NCI-H460 (cell line): ENCODE measurements around the gene FANK1.

DNA sequence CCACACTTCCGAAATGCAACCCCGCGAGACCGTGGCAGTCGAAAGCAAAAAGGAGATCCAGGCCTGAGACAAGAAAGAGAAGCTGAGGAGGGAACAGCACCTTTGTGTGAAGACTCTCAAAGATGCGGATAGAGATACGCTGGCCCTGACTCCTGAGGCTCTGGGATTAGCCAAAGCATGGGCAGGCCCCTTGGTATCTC, 43.4 kb downstream of the FAM53B start:
RAMPAGE:
- cytosol, long total RNA, result no peak
- long total RNA, result no peak
- nucleus, long total RNA, result no peak

DNA sequence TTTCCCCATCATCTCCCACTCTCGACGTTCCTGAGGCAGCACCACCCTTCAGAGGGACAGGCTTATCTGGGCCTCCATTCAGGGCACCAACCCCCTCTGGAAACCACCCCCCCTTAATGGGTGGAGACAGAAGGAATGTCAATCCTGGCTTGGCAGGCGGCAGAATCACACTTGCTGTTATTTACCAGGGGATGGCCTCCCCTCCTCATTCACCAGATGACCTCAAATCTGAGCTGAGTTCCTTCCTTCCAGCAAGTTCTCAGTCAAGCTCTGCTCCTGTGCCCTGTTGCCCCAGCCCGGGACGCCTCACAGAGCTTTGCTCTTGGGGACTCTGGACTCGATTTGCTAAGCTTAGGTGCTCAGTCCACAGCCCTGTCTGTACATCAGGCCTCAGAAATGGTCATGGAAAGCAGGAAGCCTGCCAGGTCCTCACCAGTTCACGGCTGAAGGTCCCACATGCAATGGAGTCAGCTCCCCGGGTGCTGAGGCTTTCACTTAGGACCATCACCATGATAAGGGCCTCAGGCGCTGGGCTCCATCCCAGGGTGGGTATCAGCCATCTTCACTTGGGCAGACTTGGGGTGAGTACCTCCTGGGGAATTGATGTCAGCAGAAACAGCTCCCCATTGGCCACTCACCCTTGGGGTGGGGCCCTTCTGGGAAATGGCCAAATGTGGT, 37.8 kb downstream of the FAM53B start:
RAMPAGE:
- cytosol, long total RNA, result no peak
- long total RNA, result no peak
- nucleus, long total RNA, result no peak

DNA sequence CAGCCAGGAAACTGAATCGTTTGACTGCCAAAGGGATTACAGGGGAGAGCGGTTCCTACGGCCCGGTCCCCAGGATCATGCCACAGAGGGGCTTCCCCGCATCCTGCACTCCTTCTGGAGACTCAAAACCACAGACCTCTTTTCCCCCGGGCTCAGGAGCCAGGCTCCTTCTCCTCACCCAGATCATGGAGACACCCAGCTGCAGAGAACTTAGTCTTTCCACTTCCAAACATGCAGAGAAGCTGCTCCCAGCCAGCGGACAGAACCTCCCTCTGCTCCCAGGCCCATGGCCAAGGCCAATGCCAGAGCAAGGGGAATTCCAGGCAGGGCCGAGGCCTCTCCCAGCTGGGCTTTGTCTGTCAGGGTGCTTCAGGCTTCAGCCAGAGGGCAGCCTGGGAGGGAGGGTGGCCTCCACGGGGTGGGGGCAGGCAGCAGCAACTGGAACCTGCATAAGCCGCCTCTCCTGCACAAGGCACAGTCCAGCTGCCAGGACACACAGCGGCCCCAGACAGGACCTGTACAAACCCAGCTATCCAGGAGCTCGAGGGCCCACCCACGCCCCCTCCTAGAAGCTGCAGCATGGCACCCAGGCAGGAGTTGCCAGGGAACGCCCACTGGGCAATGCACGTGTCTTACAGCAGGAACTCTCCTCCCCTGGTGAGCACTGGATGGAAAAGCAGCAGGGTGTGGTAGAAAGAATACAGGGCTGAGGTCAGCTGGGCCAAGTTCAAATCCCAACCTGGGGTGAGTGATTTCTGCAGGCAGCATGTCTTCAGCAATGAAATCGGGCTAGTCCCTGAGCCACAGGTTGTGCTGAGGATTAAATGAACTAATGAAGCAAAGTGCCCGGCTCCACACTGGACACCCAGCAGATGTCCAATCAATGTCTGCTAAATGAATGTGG, 7.7 kb downstream of the FAM53B start:
RAMPAGE:
- cytosol, long total RNA, result no peak
- long total RNA, result no peak
- nucleus, long total RNA, result no peak

DNA sequence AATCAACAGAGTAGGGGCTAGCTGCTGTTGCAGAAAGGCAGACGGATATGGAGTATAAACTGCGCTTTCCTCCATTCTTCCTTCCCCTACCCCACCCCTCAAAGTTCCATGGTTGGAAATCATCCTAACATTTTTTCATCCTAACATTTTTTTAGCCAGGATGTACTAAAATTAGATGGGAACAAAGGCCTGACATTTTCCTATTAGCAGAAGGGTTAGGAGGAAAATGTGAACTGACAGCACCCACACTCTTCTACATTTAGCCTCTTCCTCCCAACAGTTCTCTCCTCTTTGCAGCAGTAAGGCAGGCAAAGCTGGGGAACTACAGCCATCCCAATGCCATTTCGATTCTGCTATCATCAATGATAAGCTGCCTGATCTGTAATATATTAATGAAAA, 11.4 kb upstream of the FAM53B start:
RAMPAGE:
- cytosol, long total RNA, result no peak
- long total RNA, result no peak
- nucleus, long total RNA, result no peak

DNA sequence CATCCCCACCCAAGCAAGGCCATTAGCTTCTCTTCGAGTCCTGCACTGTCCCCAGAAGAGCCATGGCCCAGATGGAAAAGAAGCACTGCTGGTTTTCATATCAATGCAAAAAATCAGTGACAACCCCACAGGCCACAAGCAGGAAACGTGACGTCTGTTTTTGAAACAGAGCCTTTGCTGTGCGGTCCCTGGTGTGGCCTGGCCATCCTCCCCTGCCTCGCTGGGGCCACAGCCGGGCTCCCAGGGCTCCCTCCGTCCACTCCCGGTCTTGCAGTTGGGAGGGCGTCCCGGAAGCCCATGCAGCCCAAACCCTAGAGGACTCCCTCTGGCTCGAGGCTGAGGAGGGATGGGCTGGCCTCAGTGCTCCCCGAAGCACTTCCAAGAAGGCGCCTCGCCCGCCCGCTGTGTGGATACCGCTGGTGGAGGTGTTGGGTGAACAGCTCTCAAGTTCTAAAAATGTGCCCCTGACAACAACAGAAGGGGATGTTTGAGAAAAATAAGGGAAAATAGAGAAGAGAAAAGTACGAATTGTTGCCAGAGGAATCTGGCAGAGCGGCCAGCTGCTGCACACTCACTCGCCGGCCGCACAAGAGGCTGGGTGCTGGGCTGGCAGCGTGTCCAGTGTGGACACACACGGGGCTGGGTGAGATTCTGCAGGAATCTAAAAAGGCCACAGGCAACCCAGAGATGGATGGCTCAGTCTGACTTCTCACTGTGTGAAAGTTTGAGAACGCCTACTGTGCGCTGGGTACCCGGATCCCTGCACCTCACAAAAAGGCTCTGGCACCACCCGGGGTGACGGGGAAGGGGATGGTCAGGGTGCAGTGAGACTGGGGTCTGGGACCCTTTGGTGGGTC, 12.4 kb downstream of the CTBP2 start:
RAMPAGE:
- cytosol, long total RNA, result no peak
- long total RNA, result no peak
- nucleus, long total RNA, result no peak

DNA sequence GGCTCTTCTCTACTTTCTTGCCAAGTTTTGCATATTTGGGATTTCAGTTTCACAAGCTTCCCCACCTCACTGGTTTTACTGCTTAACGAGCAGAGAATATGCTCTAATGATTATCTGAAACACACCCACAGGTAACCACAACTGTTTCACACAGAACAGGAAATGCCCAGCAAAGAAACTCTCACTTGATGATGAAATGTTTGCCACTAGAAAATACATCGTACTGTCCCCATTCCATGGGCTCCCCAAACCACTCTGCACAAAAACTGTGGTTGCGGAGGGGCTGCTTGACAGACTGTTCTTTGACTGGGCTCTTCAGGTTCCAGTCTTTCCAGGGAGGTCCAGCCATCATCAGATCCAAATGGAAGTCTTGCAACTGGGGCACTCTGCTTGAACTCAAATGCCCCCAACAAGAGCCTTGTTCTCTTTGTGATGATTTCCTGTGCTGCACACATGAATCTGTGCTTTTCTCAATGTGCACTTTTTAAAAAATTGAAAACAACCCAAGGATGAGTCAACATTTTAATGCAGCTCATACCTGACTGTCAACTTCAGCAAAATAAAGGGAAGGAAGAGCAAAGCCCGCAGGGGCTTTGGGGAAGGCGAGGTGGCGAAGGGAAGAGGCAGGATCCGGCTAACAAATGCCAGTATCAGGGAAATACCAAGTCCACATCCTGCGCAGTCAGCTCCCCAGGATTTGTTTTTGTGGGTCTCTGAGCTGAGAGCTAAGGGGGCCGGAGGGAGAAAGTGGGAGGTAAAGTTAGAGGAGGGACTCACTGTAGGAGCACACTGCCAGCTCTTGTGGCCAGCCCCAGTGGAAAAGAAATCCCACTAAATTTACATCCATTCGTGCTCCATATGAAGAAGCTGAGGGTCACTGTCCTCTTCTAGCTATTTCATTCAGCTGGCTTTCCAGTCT, 37.3 kb upstream of the CTBP2 start:
RAMPAGE:
- cytosol, long total RNA, result no peak
- long total RNA, result no peak
- nucleus, long total RNA, result no peak

RAMPAGE:
- cytosol, long total RNA, result no peak
- long total RNA, result no peak
- nucleus, long total RNA, result no peak
Observed at GRCh38 chr10:125124804-125125503, 97.1 kb upstream of the CTBP2 start.

DNA sequence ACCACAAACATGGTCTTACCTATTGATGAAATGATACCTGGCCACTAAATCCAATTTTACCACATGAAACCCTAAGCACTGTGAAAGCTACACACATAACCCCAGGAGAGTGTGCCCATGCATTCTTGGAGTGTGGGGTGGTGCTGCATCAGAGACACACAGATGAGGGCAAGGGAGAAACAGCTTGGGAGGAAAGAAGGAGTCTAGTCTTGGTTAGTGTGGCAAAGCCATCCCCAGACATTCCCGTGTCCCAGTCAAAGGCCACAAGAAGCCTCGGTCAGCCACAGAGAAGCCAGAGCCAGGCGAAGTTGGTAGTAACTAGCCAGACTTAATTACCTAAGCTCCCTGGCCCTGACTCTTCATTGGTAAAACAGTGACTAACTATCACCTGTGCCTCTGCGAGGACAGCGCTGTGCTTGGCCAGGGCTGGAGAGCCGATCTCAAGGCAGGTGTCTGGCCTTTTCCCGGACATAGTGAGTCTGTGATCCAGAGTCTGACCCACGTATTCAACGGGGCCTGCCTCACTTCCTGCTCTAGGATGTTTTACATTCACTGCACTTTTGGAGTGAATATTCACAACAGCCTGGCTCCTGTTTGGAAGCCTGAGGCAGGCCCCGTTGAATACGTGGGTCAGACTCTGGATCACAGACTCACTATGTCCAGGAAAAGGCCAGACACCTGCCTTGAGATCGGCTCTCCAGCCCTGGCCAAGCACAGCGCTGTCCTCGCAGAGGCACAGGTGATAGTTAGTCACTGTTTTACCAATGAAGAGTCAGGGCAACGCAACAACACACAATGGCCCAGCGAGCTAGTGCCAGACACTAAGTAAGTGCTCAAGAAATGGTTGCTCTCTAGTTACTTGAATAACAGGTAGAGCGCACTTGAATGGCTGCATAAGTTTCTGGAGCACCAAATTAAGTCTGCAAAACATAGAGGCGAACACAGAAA, 122.7 kb upstream of the CTBP2 start:
RAMPAGE:
- cytosol, long total RNA, result no peak
- long total RNA, result no peak
- nucleus, long total RNA, result no peak

GRCh38 chr10:125152560-125153685, 125.1 kb upstream of the CTBP2 start:
RAMPAGE:
- cytosol, long total RNA, result no peak
- long total RNA, result no peak
- nucleus, long total RNA, result no peak

DNA sequence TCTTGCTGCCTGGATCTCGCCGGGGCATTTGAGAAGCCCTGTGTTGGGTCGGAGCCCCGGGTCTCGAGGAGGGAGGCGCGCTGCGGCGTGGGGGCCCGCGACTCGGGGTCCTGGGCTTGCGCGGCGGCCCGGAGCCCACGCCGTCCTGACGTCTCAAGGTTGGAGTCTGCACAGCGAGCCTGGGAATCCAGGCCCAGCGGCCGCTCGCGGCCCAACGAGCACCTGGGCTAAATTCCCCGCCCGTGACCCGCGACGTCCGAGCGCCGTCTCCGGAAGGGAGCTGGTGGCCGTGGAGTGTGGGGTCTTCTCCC, 133.8 kb upstream of the CTBP2 start:
RAMPAGE:
- cytosol, long total RNA, result no peak
- long total RNA, result no peak
- nucleus, long total RNA, result no peak

RAMPAGE:
- cytosol, long total RNA, result no peak
- long total RNA, result no peak
- nucleus, long total RNA, result no peak
Observed at GRCh38 chr10:125162388-125163056, 134.7 kb upstream of the CTBP2 start.

GRCh38 chr10:125660685-125660907, 22.4 kb downstream of the TEX36 start:
RAMPAGE:
- cytosol, long total RNA, result no peak
- long total RNA, result no peak
- nucleus, long total RNA, result no peak

DNA sequence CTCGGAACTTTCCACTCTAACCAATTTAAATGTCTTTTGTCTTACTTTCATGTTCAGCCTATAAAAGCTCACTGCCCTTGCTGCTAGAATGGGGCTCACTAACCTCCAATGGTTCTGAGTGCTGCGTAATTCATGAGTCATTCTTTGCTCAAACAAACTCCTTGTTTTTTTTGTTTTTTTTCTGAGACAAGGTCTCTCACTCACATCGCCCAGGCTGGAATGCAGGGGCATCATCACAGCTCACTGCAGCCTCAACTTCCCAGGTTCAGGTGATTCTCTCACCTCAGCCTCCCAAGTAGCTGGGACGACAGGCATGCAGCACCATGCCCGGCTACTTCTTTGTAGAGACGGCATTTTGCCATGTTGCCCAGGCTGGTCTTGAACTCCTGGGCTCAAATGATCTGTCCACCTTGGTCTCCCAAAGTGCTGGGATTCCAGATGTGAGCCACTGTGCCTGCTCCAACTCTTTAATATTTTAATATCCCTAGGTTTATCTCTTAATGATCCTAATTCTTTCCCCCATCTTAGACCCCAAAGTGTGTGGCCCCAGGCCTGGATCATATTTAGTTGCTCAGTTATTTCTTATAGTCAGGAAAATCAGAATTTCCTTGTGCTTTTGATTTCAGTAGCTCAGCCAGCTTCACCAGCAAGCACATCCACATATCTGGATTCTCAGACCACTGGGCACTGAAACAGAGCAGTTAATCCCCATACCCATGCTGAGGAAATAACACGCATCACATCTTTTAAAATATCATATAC, 1.4 kb downstream of the DHX32 start:
RAMPAGE:
- cytosol, long total RNA, result no peak
- long total RNA, result no peak
- nucleus, long total RNA, result no peak

GRCh38 chr10:125885824-125886795, 5.0 kb upstream of the DHX32 start:
RAMPAGE:
- cytosol, long total RNA, result no peak
- long total RNA, result no peak
- nucleus, long total RNA, result no peak

RAMPAGE:
- cytosol, long total RNA, result no peak
- long total RNA, result no peak
- nucleus, long total RNA, result no peak
Observed at GRCh38 chr10:125896373-125897261, at the start of gene FANK1. Gene FANK1, plus strand, starts transcription at chr10:125896564.

GRCh38 chr10:125929735-125930141, 33.4 kb downstream of the FANK1 start:
RAMPAGE:
- cytosol, long total RNA, result no peak
- long total RNA, result no peak
- nucleus, long total RNA, result no peak

GRCh38 chr10:126918095-126918777, 13.0 kb downstream of the DOCK1 start:
RAMPAGE:
- cytosol, long total RNA, result no peak
- long total RNA, result no peak
- nucleus, long total RNA, result no peak

DNA sequence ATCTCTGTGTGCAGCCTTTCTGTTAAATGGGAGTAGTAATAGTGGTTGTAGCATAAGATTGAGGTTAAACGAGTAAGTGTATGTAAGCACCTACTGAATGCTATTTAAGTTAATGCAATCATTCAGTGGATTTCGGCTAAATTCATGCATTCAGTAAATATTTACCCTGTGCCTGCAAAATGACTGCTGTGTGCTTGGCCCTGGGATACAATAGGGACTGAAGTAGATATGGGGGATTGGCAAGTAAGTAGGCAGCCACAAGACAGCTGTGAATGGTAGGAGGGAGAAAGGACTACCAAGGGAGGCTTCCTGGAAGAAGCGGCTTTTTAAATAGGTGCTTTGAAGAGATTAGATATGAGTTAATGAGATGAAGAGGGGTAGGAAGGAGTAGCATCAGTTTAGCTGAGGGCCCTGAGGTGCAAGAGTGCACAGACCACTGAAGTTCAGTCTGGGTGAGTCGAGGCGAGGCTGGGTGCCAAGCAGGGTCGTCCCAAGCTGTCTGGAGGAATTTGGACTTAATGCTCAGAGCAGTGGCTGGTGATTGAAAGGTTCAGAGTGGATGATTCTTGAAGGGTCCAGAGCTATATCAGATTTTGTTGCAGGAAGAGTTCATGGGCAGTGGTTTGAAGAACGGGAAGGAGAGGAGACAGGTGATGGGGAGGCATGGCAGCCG, 38.3 kb downstream of the DOCK1 start:
RAMPAGE:
- cytosol, long total RNA, result no peak
- long total RNA, result no peak
- nucleus, long total RNA, result no peak

DNA sequence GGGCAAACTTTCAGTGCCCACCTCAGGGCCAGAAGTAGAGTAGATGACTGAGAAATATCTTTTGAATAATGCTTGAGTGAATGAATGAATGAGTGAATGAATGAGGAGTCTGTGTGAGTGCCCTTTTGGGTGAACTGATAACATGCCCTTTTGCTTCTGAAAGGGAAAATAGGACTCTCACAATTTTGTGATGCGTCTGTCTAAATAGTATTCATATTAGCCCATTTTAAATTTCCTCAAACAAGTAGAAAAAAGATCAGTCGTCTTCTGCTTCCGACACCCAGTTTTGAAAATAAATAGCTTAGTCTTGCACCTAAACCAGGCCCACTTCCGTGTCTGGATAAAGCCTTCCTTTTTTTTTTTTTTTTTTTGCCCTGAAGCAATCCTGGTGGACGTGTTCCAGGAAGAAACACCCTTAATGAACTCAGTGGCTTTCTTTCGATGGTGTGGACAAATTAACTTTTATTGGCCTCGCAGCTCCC, 32.9 kb downstream of the INSYN2A start:
RAMPAGE:
- cytosol, long total RNA, result no peak
- long total RNA, result no peak
- nucleus, long total RNA, result no peak

DNA sequence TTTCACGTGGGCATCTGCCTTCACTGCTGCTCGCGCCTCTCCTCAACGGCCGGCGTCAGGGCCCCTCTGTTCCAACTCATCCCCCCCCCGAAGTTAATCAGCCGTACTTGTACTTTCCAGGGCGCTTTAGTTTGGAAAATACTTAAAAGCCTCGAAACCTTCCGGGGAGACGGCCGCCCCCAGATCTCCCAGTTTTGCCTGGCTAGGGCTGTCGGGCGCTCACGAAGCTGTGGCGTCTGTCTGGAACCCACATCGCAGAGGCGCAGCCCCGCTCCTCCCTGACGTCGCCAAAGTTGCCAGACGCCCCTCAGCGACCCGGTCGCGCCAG, 983 bp downstream of the INSYN2A start:
RAMPAGE:
- cytosol, long total RNA, result no peak
- long total RNA, result no peak
- nucleus, long total RNA, result no peak